Cardiac fibroblast (primary cell): ENCODE results near the genes EFCAB8 and BPIFA3.

GRCh38 chr20:32018966-32019859, 9.0 kb downstream of the CCM2L start:
- RRBS, result 2% methylated on average over 24 of the region's 75 CpGs

GRCh38 chr20:32031346-32032011, 20.6 kb upstream of the HCK start:
- RRBS, result 3% methylated on average over 6 of the region's 19 CpGs

DNA sequence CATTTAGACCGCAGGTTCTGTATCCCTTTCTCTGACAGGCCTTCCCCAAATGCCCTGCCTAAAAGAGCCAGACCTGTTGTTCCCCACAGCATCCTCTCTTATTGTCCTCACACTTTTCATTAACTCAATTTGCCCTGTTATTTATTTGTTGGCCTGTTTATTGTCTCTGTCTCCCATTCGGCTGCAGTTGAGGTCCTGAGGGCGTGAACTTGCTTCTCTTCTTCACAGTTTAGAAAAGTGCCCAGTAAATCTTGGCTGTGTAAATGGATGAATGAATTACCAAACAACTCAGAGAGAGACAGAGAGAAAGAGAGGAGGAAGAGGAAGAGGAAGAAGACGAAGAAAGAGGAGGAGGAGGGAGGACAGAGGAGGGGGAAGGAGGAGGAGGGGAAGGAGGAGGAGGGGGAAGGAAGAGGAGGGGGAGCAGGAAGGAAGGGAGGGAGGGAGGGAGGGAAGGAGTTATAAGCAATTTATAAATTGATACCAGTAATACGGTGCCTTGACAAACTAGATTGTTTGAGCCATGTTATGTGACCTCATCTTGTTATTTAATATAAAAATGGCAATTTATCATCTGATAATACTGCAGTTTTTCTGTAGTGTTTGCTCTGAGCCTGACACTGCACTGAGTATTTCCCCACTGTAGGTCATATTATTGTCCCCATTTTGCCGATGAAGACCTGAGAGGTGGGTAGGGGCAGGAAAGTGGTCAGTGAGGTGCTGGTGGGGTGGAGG, 18.7 kb downstream of the HCK start:
- RRBS, result no CpG with 5 or more reads among the region's 6 CpGs

DNA sequence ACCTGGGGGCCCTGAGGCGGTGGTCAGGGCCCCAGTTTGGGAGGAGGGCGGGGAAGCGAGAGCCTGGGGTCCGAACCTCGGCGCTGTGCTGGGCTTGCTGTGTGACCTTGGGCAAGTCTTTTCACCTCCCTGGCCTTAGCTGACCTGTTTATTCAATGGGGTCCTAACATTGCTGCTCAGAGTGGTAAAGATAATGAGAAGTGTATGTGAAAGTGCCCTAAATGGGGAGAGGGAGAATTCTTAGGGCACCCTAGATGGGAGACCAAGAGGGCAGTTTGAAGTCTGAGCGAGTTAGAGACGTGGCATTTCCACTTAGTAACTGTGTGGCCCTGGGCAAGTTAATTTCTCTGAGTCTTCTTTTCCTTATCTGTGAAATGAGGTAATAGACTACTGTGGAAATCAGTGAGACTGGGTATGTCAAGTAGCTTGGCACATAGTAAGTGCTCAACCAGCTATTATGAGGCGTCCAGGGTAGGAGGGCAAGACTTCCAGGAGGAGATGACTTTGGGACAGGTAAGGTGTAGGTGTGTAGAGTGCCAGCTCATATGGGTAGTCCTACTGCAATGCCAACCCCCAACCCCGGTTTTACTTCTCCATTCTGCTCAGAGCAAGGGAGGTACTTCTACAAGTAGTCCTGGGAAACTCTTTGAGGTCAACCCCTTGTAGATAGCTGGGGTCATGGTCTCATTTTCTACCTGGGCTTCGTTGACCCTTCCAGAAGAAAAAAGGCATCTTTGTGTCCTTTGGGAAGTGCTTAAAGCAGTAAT, 727 bp downstream of the KIF3B start:
- RRBS, result no CpG with 5 or more reads among the region's 11 CpGs

DNA sequence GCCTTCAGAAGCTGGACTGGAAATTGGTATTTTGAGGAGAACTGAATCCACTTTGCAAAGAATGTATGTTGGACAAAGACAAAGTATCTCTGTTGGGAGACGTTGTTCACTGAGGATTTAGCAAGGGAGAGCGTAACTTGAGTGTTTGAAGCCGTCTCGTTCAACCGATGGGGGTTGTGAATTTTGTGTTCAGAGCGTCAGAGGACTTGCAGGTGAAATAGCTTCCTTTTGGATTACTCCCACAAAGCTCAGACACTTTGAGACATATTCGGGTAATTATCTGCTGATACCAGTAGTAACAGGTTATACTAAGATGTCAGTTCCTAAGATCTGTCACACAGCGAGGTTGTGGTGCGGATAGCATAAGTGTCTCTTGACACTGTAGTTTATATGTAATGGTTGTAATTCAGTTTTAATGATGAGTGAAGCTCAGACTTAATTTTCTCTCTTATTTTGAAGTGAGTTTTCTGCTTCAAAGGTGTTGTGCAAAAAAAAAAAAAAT, 1.5 kb downstream of the ASXL1 start:
- RRBS, result no CpG with 5 or more reads among the region's 9 CpGs

- RRBS, result no CpG with 5 or more reads among the region's 9 CpGs
Measured at GRCh38 chr20:32445887-32446329, 87.8 kb downstream of the ASXL1 start.

DNA sequence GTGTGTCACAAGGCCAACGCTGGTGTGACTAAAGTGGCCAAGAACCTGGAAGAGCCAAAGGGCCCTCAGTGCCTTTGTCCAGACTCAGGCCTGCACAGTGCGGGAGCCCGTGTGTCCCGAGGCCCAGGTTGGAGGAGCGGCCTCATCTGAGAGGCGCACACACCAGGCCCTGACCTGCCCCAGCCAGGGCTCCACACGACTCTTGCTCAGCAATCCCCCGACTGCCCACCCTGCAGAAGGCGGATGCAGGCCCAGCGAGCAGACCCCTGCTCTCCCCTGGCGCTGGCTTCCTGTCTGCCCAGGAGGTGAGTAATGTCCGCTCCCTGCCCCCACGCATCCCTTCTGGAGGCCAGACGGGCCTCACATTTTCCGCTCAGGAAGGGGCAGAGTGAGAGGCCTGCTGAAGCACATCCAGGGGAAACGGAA, 111.7 kb downstream of the ASXL1 start:
- RRBS, result no CpG with 5 or more reads among the region's 16 CpGs

- RRBS, result 71% methylated on average over 5 of the region's 11 CpGs
Measured at GRCh38 chr20:32509589-32510151, 75.5 kb downstream of the NOL4L start.

DNA sequence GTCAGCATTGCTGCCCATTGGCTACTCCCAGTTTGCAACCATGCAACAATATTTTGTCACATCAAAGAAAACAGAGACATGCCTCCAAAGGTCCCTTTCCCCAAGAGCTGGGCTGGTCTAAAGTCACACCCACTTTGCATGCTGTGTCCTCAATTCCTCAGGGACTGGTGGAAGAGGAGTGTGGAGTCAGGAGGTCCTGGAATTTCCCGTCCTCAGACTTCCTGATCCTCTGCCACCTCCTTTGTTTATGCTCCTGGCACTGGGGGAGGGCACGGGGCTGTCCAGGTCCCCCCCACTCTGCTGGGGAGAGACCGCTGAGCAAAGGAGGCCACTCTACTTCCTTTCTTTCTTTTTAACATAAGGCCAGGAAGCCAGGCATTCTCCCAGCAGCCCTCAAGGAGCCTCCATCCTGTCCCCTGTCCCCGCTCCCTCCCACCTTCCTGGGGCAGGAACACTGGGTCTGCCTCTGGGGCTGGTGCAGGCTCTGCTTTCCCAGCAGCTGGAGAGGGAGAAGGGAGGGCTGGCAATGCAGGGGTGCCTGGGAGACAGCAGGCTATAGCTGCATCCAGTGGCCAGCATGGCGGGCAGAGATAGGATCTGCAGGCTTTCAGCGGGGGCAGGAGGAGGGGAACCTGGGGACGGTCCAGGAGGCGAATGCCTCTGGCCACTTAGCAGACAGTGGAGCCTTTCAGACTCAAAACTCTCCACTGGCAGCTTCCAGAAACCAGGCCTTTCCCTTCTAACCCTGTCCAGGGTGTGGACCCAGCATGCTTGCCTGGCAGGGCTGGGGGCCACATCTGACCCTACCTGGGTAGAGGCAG, 68.1 kb downstream of the NOL4L start:
- RRBS, result no CpG with 5 or more reads among the region's 8 CpGs

- RRBS, result 52% methylated on average over 3 of the region's 3 CpGs
Measured at GRCh38 chr20:32708029-32708613, 34.4 kb upstream of the C20orf203 start.

GRCh38 chr20:32742401-32742928, 802 bp downstream of the COMMD7 start:
- RRBS, result no CpG with 5 or more reads among the region's 8 CpGs

- RRBS, result no CpG with 5 or more reads among the region's 2 CpGs
Measured at GRCh38 chr20:32823948-32824147, 4.1 kb downstream of the MAPRE1 start.

DNA sequence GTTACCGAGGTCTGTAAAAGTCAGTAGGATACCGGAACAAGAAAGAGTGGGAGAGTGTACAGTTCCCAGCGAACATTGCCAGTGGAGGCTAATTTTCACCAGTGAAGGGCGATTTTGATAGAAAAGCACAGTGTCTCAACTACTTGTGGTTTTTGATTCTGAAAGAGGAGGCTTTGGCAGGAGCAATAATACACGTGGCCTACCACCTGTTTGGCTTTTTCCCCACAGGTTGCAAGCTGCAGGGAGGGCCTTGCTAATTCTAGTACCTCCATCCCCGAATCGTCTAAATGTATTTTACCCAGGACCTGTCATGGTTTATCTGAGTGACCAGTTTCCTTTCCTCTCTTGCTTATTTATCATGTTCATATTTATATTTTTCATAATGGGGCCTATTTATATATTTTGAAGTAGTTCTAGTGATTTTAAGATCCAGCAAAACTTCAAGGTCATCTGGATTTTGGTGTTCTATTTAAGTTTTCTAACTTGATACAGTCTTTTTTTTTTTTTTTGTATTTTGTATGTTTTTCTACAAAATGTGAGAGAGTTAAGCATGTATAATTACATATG, 3.3 kb upstream of the EFCAB8 start:
- RRBS, result no CpG with 5 or more reads among the region's 7 CpGs

GRCh38 chr20:32858291-32859019, at the start of gene EFCAB8:
Gene EFCAB8 (plus strand): TSS chr20:32858923.
- RRBS, result no CpG with 5 or more reads among the region's 6 CpGs

- RRBS, result no CpG with 5 or more reads among the region's 8 CpGs
Measured at GRCh38 chr20:32966980-32967518, 37.2 kb downstream of the SUN5 start.

- RRBS, result no CpG with 5 or more reads among the region's 2 CpGs
Measured at GRCh38 chr20:33217065-33217437, at the start of gene BPIFA3. Gene BPIFA3 (plus strand): TSS chr20:33217352.

DNA sequence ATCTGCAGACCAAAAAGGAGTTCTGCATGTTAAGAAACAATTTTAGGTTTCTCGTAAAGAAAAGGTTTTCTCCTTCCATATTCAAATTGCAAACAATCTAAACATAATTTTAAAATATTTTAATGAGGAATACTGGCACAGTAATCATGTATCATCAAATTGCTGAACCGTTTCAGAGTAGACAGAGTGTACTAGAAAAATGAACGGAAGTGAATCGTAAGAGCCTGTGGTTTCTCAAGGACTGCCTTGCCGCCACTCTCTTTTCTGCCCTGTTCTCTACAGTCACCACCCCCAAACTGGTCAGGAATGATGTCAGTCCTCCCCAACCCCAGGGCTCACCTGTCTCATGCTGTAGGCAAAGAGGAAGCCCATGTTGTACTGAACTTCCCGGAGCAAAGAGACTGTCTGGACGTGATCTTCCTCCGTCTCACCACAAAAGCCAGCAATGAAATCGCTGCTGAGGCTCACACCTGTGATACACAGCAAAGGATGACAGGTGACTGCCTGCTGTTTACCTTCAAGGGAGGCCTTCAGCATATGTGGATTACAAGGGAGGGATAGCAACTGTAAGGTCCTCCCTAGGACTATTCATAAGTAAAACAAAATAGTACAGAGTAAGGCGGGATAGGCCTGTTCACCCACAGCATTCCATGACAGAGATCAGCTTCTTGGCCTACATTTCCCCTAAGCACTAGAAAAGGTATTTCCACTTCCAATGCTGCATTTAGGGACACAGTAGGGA, 31.0 kb downstream of the CDK5RAP1 start:
- RRBS, result no CpG with 5 or more reads among the region's 10 CpGs

- RRBS, result no CpG with 5 or more reads among the region's 8 CpGs
Measured at GRCh38 chr20:33418923-33419549, 17.7 kb upstream of the CDK5RAP1 start.

GRCh38 chr20:33648426-33648967, 13.6 kb upstream of the C20orf144 start:
- RRBS, result no CpG with 5 or more reads among the region's 13 CpGs

DNA sequence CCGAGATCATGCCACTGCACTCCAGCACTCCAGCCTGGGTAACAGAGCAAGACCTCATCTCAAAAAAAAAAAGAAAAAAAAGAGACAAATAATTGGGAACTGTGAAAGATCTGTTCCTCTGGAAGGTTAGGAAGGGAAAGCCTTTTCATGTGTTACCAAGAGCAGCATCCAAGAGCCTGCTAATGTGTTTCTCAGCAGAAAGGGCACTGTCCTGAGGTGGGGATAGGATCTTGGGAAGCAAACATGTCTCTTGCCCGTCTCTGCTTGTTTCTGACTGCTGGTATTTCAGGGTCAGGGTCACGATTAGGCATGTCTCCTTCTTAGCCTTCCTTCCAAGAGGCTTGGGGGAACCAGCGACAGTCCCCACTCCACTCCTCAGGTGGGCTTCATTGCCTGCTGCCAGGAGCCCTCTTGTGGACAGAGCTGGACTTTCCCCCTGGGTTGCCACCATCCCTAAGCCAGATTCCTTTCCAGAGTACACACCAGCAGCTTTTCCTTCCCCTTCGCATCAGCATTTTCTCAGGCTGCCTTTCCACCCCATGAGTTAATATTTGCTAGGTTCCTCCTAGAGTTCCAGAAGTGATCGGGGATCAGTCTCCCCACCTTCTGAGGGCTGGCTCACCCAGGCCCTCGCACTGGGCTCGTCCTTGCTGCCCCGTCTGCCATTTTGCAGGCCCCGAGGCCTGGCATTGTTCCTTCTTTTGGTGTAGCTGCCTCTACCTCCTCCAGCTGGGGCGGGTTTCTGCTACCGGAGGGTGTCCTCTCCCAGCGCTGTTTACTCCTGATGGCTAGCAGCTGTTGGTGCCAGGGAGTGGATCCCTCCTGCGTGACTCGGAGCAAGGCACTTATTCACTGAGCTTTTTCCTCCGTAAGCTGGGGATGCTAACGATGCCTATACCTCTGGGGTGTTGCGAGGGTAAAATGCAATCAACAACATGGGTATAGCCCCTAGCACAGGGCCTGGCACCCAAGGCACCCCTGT, 8.8 kb upstream of the C20orf144 start:
- RRBS, result no CpG with 5 or more reads among the region's 18 CpGs